Endothelial cell (in vitro differentiated cells): ENCODE measurements around a stretch of chr7.

GRCh38 chr7:50720869-50721686 is 61.6 kb downstream of the GRB10 start:
- PRO-cap, result no peak

DNA sequence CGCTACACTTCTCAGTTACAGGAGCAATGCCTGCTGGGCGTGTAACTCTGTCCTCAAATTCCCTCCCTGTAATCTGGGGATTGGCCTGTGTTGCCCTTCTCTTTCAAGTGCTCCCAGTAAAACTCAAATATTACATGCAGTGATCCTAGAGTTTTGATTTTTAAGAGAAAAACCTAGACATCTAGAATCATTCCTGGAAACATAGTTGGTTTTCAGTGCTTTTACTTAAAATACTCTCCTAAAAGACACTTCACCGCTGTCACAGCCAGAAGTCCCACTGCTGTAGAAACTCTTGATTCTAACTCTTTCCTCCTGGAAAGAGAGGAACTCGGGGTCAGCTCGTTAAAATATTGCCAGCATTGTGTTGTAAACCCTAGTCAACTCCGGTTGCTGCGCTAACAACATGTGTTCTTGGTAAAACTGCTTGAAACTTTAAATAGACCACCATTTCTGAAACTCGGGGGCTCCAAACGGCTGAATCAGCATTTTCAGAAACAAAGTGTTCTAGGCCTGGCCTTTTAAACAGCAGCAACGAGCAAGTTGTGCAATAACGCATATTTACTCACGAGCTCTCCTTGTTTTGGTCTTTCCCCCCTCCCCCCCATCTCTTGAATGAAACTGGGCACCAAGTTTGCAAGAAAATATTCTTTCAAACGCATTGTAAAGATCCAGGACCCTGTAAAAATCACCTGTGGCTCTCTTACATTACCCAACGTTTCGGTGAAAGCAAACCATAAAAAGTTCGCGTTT is 9.1 kb upstream of the GRB10 start:
- PRO-cap, result no peak

- PRO-cap, result no peak
These were observed 698 bp upstream of the COBL start for GRCh38 chr7:51317332-51317682.

DNA sequence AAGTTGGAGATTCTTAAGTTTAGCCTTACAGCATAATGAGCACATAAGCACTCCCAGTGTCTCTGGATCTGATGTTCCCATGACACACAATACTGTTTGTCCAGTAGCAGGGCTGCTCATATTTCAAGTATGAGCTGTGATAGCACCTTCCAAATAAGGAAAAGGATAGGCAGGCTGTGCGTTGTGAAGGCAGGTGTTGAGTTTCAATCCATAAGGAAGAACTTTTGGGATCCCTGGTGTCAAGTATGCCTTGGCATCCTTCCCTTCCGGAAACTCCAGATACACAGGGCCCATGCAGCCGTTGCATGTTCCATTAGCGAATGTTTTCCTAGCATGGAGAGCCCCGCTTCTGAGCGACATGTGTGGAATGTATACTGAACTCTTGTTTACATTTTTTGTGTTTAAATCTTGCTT is 33.6 kb upstream of the COBL start:
- PRO-cap, result no peak

DNA sequence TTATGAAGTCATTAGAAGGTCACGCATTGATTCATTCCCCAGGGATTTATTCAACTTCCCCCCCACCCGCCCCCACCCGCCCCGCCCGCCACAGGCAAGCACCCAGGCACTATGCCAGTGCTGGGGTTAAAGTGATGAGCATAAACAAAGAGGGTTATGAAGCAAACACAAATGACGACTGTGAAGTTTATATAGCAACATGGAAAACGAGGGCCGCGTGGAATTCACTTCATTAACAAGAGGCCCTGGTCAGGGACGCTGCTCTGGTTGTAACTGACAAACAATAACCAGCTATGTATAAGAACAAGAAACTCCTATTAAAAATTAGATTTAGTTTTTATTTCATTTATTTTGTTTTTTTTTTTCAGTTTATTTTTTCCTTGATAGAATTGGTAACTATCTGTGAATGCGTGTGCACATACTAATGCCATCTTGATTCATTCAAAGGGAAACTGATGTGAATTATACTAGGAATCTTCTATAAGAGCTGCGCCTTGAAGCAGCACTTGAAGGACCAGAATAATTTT is 656.6 kb upstream of the COBL start:
- PRO-cap, result no peak

- PRO-cap, result no peak
These were observed 761.7 kb upstream of the POM121L12 start for GRCh38 chr7:52273639-52274171.

GRCh38 chr7:53418425-53419151 is 383.2 kb downstream of the POM121L12 start:
- PRO-cap, result no peak

- PRO-cap, result no peak
These were observed 558.5 kb upstream of the VSTM2A start for GRCh38 chr7:53983677-53984030.

GRCh38 chr7:54703380-54703794 is 55.6 kb downstream of the SEC61G start:
- PRO-cap, result no peak

- PRO-cap, result no peak
These were observed 12.1 kb downstream of the SEC61G start for GRCh38 chr7:54746821-54747456.

- PRO-cap, result no peak
These were observed 807 bp upstream of the EGFR start for GRCh38 chr7:55018088-55018332.

GRCh38 chr7:55022340-55023077 is 3.7 kb downstream of the EGFR start:
- PRO-cap, result no peak

DNA sequence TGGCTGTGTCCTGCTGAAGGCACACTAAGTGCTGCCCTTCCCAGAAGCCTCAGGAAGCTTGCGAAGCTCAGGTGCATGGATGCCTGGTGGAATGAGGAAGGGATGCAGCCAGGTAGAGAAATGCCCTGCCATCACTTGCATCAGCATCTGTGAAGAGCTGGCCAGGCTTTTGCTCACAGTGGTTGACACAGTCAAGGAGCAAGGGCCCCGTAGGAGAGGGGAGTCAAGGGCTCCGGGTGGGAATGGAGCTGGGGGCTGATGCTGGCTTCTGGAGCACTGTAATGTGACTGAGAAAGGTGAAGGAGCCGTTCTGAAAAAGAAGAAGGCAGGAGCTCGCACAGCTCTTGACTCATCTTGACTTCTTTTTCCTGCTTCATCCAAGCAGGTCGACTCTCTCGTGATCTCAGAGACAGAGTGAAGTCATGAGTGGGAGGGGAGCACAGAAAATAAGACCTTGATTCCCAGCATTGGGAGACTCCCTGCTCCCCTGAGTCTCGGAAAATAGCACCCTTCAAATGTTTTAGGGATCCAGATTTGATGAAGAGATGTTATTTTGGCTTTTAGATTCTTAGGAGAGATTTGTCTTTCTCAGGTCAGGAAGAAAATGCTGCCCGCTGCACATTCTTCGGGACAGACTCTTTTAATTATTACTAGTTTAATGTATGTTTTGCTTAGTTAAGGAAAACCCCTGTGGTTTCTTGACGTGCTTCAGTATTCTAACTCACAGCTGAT is 33.9 kb downstream of the EGFR start:
- PRO-cap, result no peak

DNA sequence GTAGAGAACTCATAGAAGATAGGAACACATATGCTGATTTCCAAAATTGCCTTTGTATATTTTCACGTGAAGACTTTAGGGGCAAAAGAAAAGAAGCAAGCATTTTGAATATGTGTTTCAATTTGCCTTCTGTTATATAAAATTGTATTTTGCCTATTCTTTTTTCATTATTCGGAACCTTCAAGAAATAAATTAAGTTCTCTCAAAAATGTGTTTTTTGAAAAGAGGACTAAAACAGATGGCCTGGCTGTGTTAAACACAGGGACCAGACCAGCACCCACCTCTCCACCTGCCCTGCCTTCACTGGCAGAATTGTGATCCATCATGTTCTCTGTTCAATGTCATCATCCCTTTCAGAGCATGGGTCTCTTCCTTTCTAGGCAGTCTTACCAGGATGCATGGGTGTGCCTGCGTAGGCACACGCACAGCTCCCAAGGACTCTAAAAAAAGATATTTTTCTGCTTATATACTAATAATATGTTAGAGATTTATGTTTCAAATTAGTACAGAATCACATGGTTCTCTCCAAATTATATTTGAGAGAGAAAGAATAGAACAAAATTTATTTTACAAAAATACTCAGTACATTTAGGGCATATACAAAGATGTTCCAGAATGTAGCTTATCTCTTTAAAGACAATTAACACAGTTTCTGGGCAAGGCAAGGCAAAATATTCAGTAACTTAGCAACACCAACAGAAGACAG is 52.6 kb downstream of the EGFR start:
- PRO-cap, result no peak

- PRO-cap, result no peak
These were observed 95.5 kb downstream of the VOPP1 start for GRCh38 chr7:55476552-55477390.

DNA sequence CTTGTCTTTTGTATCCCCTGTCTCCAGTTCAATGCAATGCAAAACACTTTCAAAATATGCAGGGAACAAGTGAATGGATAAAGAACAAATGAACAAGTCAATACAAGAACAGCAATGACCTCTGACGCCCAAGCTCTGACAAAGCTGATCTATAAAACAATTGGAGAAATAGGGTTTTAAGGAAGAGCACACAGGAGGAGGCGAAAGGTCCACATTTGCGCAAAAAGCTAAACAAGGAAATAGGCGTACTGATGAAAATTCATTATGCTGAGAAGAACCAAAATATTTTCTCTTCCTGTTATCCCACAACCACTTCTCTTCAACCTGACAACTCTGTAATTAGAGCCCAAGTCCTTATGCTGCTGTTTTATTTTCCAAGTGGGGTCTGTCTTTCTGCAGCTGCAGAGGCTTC is 53.0 kb downstream of the VOPP1 start:
- PRO-cap, result no peak

DNA sequence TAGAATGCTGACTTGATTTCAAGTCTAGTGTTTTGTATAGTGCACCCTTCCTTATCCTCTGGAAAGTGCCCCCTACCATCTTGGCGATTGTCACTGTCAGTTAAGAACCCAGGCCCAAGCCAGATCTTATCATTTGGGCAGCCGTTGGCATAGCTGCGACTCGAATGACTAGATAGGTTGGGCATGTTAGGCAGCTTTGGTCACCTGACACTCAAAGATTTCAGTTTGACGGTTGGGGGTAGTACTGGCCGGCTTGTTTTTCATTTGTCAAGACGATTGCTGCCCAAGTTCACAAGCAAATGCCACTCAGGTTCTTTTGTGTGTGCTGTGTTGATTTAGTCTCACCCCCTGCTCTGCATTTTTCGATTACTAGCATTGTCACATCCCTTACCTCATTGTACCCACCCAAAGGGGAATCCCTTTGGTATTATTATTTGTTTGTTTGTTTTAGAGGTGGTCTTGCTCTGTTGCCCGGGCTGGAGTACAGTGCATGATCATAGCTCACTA is 6.7 kb downstream of the NIPSNAP2 start:
- PRO-cap, result no peak

- PRO-cap, result no peak
These were observed 34.1 kb downstream of the PSPH start for GRCh38 chr7:56017075-56017539.

DNA sequence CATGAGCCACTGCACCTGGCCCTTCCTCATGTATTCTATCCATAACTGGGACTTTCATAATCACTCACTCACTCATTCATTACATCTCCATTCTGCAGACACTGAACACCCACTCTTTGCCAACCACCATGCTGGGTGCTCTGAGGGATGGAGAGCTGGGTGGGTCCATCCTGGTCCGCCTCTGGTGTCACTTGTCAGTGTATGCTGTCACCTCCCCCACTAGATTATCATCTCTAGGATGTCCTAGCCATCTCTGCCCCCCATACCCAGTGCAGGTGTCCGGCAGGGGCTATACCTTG is 2.4 kb downstream of the PHKG1 start:
- PRO-cap, result no peak

DNA sequence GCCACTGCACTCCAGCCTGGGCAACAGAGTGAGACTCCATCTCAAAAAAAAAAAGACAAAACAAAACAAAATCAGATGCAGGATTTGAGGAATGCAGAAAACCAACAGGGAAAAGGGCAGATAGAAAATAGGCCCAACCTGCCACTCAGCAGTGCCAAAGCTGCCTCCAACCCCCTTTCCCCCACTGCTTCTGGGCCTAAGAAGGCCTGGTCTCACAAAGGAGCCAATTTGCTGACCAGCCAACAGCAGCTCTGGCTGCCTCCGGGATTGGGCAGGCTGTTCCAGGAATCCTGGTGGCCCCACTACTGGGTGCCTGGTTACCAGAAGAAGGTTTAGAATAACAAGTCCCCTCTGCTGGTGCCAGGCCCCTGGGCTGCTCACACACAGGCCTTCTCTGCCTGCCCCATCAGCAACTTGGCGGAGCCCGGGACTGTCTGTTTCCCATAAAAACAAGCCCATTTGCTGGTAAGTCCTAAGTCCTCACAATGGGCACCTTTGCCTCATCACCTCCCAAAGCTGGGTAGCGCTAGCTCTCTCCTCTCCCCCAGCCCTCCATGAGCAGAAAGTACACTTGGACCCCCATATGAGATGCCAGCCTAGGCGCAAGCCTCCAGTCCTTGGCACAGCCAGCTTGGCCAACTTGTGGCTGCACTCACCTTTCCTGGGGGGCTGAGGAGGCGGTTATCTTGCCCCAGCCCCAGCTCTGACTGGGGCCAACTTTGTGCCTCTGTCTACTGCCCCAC is 1.1 kb downstream of the PHKG1 start:
- PRO-cap, result no peak